Ureter (tissue), 1 donor: ENCODE measurements around a stretch of chr6.

- PRO-cap, result no peak
Observed at GRCh38 chr6:63570375-63570948, 1.8 kb upstream of the PTP4A1 start.

GRCh38 chr6:63573072-63573380 is 746 bp downstream of the PTP4A1 start:
- PRO-cap, result bidirectional peak, plus-strand start at chr6:63573287, minus-strand start at chr6:63573164

GRCh38 chr6:63577052-63577558 is 4.8 kb downstream of the PTP4A1 start:
- PRO-cap, result no peak

DNA sequence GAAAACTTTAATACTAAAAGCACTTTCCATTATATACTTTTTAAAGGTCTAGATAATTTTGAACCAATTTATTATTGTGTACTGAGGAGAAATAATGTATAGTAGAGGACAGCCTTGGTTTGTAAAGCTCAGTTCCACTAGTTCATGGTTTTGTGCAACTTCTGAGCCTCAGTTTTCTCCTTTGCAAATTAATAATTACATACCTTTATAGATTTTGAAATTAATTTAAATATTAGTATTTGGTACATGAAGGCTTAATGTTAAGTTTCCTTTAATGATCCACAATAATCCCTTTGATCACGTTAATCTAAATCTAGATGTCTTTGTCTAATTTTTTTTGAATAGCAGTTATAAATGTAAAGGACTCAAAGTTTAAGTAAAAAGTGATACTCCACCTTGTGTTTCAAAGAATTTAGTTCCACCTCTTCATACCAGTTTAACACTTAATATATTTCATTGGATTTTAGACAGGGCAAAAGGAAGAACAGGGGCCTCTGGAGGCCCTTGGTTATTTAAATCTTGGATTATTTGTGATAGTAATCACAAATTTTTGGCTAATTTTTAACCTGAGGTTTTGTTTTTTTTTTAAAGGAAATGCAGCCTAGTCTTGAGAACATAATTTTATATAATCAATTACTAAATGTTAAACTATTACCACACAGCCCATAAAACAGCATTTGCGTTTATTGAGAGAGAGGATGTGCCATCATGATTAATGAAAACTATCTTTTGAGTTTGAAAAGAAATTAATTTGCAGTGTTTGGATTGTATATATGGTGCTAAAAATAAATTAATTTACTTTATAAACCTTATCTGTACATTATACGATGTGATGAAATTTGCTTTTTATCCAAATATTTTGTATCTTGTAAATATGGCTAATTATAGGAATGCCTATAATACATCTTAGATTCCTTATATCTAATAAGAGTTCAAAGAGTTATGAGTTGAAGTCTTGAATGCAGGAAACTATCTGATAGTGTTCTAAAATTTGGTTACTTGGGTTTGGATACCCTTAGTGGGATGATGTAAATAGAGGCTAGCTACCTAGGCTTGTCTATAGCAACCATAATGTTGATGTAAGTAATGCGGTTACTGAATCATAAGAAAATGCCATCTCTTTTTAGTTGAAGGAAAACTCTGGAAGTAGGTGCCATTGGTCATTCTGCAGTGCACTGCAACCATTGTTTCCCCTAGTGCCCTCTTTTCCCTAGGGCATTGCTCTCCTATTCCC is 9.8 kb downstream of the PTP4A1 start:
- PRO-cap, result no peak

- PRO-cap, result no peak
Observed at GRCh38 chr6:63582850-63583551, 10.7 kb downstream of the PTP4A1 start.

DNA sequence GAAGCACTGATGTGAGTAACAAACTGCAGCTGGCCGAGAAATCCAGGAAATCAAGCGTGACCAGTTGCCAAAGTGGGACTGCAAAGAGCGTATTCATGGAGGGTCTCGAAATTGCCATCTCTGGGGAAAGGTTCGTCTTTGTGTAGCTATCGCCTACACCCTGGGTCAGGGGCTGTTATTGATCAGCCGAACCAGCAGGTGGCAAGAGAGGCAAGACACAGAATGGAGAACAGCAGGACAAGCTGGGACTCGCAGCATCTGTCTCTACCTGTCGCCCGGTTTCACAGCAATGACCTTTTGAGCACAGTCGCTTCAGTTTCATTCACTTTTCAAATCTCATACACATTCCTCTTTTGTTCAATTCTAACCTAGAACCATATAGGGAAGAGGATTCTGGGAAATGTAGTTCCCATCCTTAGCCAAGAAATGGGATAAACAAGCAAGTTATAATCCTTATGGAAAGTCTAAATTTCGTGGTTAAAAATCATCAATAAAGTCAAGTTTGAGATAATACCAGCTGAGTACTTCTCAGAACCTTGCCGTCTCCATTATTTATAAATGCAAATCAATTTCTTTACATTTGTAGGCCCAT is 26.4 kb downstream of the PTP4A1 start:
- PRO-cap, result no peak

GRCh38 chr6:63663236-63664021 is 27.8 kb downstream of the PHF3 start:
- PRO-cap, result no peak

GRCh38 chr6:63684324-63684850 is 48.8 kb downstream of the PHF3 start:
- PRO-cap, result no peak

- PRO-cap, result no peak
Observed at GRCh38 chr6:63696633-63697515, 61.3 kb downstream of the PHF3 start.

- PRO-cap, result no peak
Observed at GRCh38 chr6:64302006-64302308, 666.4 kb downstream of the PHF3 start.

DNA sequence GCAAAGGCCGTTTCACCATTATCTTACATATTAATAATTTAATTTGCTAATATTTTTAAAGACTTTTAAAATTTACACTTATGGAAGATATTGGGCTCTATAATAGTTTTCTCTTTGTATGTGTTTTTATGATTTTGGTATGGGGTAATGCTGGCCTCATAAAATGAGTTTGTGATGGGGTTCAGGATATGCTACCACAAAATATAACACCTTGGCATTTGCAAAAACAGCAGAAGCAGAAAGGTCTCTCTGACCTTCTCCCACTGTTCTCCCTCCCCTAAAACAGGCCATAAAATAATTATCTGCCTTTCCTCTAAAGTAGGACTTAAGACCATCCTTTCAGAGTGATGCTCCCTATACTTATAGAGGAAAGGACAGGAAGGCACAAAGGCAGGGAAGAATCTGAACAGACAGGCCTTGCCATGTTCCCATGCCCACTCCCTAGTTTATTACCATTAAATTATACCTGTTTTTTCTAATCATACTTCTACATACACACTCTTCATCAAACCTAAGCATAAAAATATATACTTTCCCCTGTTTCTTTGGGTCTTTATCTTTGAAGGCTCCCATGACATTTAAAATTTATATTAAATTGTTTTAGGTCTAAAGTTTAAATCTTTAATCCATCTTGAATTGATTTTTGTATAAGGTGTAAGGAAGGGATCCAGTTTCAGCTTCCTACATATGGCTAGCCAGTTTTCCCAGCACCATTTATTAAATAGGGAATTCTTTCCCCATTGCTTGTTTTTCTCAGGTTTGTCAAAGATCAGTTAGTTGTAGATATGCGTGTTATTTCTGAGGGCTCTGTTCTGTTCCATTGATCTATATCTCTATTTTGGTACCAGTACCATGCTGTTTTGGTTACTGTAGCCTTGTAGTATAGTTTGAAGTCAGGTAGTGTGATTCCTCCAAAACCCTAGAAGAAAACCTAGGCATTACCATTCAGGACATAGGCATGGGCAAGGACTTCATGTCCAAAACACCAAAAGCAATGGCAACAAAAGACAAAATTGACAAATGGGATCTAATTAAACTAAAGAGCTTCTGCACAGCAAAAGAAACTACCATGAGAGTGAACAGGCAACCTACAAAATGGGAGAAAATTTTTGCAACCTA is 755.8 kb upstream of the ADGRB3 start:
- PRO-cap, result no peak

DNA sequence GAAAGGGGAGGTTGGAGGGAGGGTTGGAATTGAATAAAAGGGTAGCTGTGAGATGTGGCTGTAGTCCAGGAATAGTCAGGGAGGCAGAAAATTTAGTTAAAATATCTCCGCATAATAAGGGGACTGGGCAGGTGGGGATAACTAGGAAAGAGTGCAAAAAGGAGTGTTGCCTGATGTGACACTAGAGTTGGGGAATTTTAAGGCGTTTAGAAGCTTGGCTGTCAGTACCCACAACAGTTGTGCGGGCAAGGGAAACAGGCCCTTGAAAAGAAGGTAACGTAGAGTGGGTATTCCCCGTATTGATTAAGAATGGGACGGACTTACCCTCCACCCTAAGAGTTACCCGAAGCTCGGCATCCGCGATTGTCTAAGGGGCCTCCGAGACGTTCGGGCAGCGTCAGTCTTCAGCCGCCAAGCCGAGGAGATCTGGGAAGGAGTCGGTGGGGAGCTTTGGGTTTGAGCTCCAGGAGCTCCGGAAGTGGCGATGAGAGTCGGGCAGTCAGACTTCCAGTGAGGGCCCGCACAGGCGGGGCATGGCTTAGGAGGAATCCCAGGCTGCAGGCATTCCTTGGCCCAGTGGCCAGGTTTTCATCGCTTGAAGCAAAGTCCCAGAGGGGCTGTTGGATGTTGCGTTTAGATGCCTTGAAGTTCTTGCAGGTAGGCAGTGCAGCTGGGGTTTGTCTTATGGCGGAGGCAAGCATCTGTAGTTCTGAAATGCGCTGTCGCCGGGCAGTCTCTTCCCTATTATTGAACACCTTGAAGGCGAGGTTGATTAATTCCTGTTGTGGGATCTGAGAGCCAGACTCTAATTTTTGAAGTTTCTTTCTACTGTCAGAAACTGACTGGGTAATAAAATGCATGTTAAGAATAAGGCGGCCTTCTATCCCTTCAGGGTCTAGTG is 748.2 kb upstream of the ADGRB3 start:
- PRO-cap, result no peak

GRCh38 chr6:68039542-68040073 is 595.5 kb upstream of the ADGRB3 start:
- PRO-cap, result no peak

DNA sequence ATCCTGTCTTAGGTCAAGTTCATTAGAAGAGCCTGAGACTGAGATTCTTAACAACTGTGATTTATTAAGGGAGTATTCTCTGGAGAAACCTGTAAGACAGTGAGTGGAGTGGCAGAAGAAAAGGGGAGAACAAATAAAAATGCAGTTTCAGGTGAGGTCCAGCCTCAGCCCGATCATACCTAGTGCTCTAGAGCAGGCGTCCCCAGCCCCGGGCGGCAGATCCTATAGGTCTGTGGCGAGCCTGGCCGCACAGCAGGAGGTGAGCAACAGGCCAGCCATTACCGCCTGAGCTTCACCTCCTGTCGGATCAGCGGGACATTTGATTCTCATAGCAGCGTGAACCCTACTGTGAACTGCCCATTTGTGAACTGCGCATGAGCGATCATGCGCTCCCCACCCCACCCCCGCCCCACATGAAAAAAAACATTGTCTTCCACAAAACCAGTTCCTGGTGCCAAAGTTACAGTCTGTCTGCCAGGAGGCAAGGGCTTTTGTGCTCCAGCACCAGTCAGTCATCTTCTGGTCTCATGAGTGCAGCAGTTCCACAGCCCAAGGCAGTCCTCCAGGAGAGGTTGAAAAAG is 59.1 kb upstream of the ADGRB3 start:
- PRO-cap, result no peak

DNA sequence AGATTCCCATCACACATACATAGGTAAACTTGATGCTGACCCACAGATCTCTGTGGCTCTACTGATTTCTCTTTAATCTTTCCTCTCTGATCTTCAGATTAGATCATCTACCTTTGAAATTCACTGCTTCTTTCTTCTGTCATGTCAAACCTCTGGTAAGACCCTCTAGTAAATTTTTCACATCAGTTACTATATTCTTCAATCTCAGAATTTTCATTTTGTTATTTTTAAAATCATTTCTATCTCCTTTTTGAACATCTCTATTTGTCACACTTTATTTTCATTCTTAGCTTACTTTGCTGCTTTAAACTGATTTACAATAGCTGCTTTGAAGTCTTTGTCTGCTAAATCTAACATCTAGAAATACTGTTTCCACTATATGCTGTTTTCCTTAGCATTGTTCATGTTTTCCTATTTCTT is 27.7 kb downstream of the LMBRD1 start:
- PRO-cap, result no peak

DNA sequence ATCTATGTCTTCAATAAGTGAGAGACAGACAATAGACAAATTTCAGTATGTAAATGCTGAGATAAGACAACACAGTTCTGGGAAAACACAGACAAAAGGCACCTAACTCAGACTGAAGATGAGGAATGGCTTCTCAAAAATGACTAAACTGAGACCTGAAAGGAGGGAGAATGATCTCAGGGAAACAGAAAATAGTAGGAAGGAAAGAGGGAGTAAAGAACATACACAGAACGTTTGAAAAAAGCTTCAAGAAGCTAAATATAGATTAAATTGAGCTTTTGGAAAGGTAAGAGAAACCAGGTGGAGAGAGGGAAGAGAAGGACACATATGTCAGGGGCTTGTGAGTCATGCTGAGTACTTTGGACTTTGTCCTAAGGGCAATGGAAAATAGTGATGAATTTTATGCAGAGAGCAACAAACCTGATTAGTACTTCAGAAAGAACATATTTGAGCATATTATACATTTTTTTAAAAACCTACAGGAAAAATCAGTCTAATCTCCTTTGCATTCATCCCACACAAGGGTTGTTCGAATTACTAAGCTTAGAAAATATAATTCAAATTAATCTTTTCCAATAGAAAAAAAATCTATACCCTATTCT is 16.0 kb downstream of the LMBRD1 start:
- PRO-cap, result no peak

GRCh38 chr6:69825904-69826419 is 29.2 kb upstream of the LMBRD1 start:
- PRO-cap, result no peak

- PRO-cap, result no peak
Observed at GRCh38 chr6:70396027-70396708, 17.1 kb upstream of the FAM135A start.

- PRO-cap, result no peak
Observed at GRCh38 chr6:70782861-70784160, 115.6 kb downstream of the SMAP1 start.

DNA sequence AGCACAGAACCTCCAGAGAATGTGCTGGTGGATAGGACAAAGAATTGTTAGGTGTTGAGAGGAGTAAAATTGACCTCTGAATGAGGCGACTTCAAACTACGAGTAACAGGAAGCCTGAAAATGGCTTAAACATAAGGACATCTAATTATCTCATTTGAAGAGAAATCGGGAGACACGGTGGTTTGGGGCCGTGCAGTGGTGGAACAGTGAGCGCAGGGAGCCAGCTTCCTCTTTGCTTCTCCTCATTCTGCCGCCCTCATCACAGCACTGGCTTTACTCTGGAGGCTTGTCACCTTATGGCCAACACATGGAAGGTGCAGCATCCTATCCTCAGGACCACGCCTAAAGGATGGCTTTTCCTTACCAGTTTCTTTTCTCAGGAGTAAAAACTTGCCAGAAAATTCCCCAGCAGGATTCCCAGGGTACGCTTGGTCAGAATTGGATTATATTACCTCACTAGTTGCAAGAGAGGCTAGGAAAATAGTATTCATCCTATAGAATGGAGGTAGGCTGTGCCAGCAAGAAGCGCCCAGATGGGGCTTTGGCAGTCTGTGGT is 114.3 kb downstream of the B3GAT2 start:
- PRO-cap, result no peak